ENCODE measurements around a stretch of chr2.

- PRO-cap, result no peak
- RAMPAGE, long total RNA, 4 experiments, result no peak in any of the 4 experiments
Observed at GRCh38 chr2:202386038-202386422, 9.9 kb downstream of the BMPR2 start.

DNA sequence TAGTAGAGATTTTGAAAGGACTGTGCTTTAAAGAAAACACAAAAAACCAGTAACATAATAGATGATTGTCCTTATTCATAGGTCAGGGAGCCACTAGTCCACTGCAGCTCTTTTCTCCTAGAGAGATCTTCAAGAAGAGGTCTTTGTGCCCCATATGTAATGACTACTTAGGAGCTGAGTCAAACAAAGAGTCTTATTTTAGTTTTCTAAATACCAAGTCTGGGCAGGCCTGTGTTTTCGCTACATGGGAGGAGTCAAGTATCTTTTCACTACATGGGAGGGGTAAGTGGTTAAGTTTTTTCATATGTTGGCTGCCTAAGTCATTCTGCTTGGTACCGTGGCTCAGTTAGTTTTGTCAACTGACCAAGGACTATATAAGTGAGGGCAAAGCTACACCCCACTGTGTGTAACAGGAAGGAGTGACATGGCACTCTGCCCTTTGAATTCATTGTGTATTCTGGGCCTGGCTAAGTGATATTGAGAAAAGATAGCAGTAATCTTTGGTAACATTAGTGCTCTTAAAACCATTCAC, 25.0 kb upstream of the FAM117B start:
- PRO-cap, result no peak
- RAMPAGE, long total RNA, 4 experiments, result no peak in any of the 4 experiments

GRCh38 chr2:202635240-202636493, 898 bp downstream of the FAM117B start:
- PRO-cap, result bidirectional peak, plus-strand start at chr2:202635996, minus-strand start at chr2:202635893
- RAMPAGE, long total RNA, 4 experiments, result start-site peak on the plus strand in 1 of 4 experiments, at chr2:202635740-202635788 at its widest, 6 reads per replicate

DNA sequence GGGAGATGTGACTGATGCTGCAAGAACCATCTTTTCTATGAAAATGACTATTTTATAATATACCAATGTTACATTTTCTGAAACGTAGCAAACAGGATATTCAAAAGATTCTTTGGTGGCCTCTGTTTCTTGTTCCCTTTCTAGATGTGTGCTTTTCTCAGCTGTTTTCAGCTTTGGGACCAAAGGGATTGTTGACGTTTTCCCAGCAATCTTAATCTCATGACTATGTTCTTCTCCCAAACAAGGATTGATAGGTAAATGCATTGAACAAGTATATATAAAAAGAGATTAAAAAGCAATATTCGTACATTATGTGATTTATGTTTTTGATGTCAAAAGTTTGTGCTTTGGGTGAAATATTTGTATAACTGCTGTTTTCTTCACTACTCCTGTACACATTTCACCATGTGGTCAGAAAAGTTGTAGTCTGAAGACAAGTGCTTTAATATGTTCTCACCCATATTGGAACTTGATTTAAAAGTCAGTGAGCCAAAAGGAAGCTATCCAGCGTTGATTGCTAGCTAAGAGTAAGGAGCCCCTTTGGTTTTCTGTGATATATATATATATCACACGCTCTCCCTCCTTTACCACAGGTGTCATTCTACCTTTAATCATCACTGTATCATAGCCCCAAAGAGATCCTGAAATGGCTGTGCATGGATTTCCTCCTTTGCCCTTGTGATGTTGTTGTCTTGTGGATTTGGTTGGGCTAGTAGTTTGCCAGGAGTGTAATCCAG, 105.3 kb downstream of the ICA1L start:
- PRO-cap, result no peak
- RAMPAGE, long total RNA, 4 experiments, result no peak in any of the 4 experiments

DNA sequence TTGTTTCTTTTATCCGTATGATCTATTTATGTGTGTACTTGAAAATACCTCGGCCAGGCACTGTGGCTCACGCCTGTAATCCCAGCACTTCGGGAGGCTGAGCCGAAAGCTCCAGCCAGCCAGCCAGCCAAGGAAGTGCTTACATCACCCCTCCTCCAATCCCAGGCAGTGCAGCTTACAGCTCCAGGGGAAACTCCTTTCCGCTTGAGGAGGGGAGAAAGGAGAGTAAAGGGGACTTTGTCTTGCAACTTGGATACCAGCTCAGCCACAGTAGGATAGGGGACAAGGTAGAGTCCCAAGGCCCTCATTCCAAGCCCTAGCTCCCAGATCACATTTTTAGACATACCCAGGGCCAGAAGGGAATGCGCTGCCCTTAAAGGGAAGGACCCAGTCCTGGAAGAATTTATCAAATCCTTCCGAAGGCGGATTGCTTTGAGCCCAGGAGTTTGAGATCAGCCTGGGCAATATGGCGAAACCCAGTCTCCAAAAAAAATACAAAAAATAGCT, 65.5 kb downstream of the ICA1L start:
- PRO-cap, result bidirectional peak, plus-strand start at position 191 of the sequence, minus-strand start at position 62 of the sequence
- RAMPAGE, long total RNA, 4 experiments, result no peak in any of the 4 experiments

- PRO-cap, result no peak
- RAMPAGE, long total RNA, 4 experiments, result start-site peak on the plus strand in 2 of 4 experiments, at chr2:202912530-202912564 at its widest, 42 to 44 reads per replicate
Observed at GRCh38 chr2:202912429-202912865, 372 bp downstream of the CARF start.

DNA sequence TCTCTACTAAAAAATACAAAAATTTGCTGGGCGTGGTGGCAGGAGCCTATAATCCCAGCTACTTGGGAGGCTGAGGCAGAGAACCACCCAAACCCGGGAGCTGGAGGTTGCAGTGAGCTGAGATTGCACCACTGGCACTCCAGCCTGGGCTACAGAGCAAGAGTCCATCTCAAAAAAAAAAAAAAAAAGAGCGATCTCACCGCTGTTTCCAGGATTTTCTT, 28.8 kb downstream of the CYP20A1 start:
- PRO-cap, result no peak
- RAMPAGE, long total RNA, 4 experiments, result no peak in any of the 4 experiments

DNA sequence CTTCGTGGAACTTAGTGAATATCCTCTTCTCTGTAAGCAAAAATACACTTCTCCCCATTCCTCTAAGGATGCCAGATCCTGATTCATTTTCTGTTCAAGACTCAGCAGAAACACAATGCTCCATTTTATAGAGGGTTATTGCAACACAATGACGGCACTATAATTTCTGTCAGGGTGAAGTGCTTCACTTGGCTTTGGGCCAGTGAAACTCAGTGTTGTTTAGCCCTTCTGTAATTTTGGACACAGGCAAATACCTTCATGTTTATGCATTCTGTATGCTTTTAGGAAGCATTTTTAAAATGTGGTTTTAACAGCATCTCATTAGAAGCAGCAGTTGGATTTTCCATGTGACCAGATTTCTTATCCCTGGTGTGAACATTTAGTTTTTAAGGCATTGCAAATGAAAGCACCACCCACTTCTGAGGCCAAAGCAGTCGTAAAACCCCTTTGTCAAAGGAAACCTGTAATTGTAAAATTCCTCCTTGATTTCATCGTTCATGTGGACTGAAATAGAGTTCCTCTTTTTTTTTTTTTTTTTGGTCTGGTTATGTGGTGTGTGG, 56.5 kb upstream of the CD28 start:
- PRO-cap, result no peak
- RAMPAGE, long total RNA, 4 experiments, result no peak in any of the 4 experiments

GRCh38 chr2:203688627-203689194, 17.7 kb upstream of the CD28 start:
- PRO-cap, result no peak
- RAMPAGE, long total RNA, 4 experiments, result no peak in any of the 4 experiments

DNA sequence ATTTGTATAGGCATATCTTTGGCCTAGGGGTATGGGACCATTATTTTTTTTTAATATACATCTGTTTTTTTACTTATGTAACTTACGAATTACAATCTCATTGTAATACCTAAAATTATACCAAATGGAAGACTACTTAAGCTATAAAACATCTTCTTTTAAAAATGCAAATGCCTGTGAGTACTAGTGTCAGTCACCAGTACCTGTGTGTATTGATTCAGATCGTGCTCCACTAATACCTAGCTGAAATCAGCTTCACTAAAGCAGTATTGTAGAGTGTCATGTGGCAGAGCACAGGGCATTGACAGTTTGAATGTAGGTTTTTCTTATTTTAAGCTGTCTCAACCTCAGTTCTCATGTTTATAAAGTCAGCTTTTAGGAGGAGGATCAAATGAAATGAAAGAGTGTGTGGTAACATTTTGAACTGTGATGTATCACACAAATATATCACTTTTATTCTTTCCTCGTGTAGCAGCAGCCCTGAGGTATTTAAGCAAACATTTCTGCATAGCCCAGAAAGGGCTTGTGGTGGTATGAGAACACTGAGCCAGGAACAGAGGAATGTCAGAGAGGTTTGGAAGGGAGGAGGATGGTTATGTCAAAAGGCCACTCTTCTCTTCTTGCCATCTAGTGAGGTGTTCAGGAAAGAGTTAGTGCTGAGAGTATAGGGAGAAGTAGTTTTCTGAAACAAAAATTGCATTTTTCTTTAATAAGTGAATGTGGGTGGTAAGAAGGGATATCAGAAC, 150.1 kb downstream of the PARD3B start:
- PRO-cap, result no peak
- RAMPAGE, long total RNA, 4 experiments, result no peak in any of the 4 experiments

DNA sequence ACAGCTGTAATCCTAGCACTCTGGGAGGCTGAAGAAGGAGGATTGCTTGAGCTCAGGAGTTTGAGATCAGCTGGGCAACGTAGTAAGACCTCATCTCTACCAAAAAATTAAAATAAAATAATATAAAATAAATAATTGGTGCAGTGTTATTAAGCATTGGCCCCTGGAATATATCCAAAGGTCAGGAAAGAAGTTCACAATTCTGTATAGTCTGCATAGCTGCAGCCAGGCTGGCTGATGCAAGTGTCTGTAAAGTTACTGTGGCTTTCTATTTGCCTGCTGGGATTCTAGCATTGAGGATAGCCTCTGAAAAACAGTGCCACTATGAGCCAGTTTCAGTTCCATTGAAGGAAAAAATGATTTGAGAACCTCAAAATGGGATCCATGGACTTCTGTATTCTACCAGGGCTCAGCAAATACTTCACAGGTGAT, 208.5 kb downstream of the PARD3B start:
- PRO-cap, result no peak
- RAMPAGE, long total RNA, 4 experiments, result no peak in any of the 4 experiments

DNA sequence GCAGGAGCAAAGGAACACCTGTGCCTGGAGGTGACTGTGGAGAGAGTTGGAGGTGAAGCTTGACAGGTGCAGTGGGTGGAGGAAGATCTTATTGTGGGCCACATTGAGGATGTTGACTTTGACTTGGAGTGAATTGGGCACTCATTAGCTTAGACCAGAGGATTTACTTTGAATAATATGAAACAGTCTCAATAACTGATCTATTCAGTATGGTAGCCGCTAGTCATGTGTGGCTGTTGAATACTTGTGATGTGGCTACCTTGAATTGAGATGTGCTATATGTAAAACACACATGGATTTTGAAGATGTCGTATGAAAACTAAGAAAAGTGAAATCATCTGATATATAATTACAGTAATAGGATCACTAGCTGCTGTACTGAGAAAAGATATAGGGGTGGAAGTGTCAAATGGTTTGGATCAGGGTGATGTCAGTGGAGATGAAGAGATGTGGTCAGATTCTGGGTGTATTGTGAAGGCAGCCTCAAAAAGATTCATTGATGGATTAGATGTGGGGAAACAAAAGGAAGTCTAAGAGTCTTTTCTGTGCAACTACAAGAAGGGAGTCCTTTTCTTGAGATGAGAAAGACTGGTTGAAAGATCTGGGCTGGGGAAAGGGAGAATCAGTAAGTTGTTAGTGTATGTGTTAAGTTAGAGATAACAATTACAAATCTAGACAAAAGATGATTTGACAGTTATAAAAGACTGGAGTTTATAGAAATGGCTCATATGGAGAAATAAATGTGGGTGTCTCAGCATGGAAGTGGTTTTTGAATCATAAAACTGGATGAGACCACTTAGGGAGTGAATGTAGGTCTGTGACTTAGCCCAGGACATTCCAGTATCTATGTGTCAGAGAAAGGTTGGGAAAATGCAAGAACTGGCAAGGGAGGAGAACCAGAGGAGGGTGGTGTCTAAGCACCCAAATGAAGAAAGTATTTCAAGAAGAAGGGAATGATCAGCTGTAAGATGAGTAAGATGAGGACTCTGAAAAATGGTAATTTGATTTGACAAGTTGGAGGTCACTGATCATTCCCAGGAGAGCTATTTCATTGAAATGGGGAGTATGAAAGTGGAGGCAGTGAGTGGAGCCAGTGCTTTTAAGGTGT, 347.3 kb downstream of the PARD3B start:
- PRO-cap, result no peak
- RAMPAGE, long total RNA, 4 experiments, result no peak in any of the 4 experiments

DNA sequence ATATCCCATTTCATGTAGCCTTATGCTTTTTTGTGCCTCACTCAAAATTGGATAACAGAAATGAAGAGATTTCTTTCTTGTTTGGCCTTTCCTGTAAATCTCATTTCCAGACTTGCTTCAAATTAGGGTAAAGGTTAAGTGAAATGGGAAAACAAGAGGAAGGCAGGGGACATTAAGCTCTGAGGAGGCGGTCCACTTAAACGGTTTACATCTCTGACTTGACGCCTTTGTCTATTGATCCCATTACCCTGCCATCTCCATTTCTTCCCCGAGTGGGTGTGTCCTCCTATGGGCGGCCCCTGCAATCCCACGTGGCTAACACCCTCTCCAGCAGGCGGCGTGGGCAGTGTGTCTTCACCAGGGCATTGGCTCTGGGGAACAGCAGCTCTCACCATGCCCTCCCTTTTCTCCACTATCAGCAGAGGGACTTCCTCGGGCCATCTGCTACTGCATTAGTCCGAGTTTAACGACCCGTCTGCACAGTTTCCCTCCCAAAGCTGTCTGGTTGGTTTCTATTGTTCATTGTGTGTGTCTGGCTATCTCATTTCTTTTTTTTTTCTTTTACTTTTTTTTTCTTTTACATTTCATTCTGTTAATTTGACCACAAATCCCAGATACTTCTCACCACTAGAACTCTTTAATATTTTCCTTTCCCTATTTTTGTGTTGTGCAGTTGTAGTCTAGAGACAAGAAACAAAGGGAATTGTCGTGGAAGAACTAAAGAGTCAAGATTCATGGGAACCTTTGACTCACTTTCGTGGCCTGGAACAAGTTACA, 511.9 kb upstream of the NRP2 start:
- PRO-cap, result no peak
- RAMPAGE, long total RNA, 4 experiments, result no peak in any of the 4 experiments

- PRO-cap, result no peak
- RAMPAGE, long total RNA, 4 experiments, result no peak in any of the 4 experiments
Observed at GRCh38 chr2:205301221-205301950, 380.9 kb upstream of the NRP2 start.

DNA sequence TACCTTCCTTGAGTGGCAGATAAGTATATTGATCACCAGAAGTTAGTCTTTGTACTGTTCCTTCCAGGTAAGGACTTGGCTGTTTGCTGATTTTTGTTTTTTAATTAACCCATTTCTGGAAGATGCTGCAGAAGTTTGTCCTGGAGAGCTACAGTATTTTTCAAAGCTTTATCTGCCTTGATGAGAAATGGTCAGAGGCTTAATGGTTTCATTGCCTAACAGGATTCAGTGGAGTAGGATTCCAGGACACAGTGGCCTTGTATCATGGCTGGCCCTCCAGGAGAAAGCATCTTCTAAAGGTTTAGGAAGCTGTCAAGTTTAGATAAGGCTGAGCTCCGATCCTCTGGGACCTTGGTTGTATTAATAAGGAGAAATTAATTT, 6.0 kb downstream of the NRP2 start:
- PRO-cap, result no peak
- RAMPAGE, long total RNA, 4 experiments, result no peak in any of the 4 experiments

DNA sequence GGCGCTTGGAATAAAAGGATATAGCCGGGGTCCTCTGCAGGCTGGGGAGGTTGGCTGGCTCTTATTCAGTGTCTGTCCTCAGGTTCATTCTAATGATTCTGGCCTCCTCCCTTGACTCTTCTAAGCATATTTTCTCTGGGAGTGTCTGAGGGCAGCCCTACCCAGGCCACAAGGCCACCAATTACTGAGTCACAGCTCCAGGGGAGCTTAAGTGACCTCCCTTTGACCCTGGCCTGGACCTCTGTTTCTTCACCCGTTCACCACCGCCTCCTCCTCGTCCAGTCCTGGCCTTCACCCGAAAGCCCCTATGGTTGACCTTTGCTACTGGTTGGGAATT, 72.5 kb downstream of the NRP2 start:
- PRO-cap, result no peak
- RAMPAGE, long total RNA, 4 experiments, result no peak in any of the 4 experiments

- PRO-cap, result bidirectional peak, plus-strand start at chr2:205758271, minus-strand start at chr2:205758060
- RAMPAGE, long total RNA, 4 experiments, result no peak in any of the 4 experiments
Observed at GRCh38 chr2:205758189-205758551, 75.9 kb downstream of the NRP2 start.

DNA sequence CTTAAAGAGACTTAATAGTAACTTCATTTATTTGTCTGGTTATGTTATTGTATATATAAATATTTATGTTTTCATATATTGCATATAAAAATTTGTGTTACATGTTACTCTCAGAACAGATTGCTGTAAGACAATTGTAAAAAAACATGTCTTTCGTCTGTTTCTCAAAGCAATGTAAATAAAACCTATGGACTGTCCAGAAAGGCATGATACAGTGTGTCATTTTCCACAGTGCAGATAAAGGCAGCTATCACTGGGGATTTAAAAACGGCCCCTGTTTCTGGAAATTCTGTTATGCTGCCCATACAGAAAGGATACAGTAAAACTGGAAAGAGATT, 649 bp upstream of the INO80D start:
- PRO-cap, result no peak
- RAMPAGE, long total RNA, 4 experiments, result no peak in any of the 4 experiments

DNA sequence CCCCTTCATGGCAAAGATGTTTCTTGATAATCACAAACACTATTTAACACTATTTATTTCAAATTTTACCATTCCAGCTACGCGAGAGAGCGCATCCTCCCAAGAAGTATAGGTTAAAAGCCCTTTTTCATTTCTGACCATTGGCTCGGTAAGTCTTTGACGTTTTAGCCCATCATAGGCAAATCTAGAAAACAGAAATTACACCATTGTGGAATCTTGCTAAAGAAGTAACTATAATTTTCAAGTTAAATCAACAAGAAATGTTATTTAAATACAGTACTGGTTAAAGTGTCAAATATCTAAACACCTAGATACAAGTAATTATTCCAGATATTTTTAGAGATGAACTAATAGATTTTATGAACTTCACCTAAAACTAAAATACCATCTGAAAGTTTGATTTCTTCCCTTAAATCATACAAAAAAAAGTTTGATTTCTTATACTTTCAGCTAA, 15.3 kb downstream of the NDUFS1 start:
- PRO-cap, result no peak
- RAMPAGE, long total RNA, 4 experiments, result no peak in any of the 4 experiments

GRCh38 chr2:207123130-207124478, 42.1 kb downstream of the KLF7 start:
- PRO-cap, result no peak
- RAMPAGE, long total RNA, 4 experiments, result no peak in any of the 4 experiments